HCT116 (cell line): Measurements from ENCODE around the genes PLAAT3 and RTN3.

GRCh38 chr11:63560554-63561257 is 2.5 kb downstream of the PLAAT2 start:
- RRBS: no CpG with 5 or more reads among the region's 7 CpGs

DNA sequence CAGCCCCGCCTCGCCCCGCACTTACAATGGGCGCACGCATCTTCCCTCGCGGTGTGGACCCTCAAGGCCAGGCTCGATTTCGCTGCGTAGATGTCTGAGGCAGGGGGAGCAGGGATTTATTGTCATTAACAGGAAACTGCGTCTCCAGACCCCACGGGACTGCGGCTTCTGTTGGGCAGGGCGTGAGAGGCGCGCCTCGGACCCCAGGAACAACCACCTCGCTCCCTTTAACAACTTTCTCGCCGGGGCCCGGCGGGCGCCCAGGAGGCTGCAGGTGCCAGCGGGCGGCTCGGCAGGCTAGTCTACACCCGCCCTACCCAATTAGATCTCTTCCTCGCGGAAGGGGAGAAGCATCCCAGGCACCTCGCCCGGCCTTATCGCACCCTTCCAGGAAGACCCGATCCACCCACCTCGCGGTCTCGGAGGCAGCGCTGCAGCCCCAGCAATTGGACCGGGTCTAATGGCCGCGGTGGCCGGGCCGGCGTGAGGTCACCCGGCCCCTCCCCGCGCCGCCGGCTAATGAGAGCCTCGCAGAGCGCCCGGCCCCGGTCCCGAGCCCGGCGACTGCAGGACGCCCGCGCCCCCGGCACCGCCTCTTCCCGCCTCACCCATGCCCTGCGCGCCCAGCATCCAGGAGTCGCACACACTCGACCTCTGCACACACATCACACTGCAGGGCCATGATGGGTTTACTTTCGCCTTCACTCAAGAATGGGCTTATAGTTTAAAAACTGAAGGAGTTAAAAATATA is at the start of gene PLAAT3:
Gene PLAAT3, minus strand, starts transcription at position 459 of the 751 bp plus-strand sequence.
- RRBS: 3% methylated on average over 6 of the region's 66 CpGs

DNA sequence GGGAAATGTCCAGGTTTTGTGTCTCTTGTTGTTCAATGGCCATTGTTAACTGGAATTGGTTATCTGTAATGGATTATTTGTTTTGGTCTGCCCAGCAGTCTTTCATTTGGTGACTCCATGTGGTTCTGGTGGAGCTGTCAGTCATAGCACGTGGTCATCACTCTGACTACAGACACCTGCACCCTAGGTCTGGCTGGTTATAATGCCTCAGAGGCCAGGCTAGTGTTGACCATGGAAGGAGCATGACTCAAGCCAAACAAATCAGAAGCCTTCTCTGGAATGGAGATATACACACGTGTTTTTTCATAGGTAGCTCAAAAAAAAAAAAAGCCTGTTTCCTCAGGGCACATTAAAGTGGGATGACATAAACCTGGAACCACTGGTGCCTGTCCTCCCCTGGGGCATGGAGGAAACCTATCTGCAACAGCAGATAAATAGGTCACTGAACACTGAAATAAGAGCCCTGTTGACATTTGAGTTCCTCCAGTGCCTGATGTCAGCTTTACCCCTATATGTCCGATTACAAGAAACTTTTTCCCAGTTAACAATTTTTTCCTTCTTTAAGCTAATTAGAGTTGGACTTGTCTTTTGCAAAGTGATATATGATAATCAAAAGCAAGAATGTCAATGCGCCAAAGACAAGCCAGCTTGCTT is 8.1 kb upstream of the PLAAT3 start:
- RRBS: no CpG with 5 or more reads among the region's 4 CpGs

DNA sequence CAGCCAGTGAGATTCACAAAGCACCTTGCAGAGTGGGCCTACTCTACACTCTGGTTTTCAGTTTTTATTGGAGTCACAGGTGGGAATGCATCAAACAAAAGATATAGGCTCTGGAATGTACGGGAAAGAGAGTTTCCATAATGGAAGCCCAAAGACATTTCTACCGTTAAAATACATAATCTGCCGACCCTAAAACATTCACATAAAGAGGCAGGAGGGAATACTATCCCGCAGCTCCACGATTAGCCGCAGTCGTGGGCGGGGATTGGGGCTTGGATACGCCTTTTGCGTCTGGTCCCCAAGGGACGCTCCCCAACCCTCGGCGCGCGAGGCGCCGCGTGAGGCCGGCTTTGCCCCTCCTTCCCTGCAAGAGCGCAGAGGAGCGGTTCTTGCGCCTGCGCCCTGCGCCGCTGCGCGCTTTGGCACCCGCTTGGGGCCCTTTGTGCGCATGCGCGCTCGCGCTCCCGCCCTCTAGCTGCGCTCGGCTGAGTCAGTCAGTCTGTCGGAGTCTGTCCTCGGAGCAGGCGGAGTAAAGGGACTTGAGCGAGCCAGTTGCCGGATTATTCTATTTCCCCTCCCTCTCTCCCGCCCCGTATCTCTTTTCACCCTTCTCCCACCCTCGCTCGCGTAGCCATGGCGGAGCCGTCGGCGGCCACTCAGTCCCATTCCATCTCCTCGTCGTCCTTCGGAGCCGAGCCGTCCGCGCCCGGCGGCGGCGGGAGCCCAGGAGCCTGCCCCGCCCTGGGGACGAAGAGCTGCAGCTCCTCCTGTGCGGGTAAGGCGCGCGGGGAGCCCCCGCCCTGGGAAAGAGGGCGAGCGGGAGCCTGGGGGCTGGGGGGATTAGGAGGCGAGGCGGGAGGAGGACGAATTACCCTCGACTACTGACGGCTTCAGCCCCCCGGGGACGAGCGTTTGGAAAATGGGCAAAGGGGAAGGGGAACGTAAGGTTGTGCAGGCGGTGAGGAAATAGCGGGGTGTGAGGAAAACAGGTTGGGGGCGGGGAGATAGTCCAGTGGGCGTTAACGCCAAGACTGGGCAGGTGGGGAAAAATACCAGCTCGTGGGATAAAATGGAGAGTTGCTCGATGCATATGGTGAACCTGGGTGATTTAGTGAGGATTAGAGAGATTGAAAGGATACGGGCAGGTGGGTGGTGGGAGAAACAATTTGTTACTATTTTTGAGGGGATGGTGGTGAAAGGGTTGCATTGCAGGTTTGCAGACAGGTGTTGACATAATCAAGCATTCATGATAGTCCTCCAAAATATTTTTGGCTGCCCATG is at the start of gene RTN3:
Gene RTN3, plus strand, starts transcription at position 497 of the 1,281 bp plus-strand sequence.
- RRBS: no CpG with 5 or more reads among the region's 87 CpGs

DNA sequence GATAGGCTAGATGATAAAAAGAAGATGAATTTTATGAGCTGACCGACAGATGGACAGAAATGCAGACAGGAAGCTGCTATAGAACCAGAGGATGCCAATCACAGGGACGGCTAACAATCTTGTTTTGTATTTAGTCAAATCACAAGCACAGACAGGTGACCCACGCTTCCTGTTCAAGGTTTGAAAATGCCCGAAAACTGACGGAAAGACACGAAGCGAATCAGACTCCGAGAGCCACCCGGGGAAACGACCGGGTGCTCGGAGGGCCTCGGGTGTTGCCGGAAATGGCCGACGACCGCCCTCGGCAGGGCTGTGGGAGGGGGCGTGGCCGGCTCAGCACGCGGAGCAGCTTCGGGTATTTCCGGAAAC is 474 bp upstream of the MARK2 start:
- RRBS: 5% methylated on average over 8 of the region's 24 CpGs

GRCh38 chr11:63839397-63840397 is 787 bp downstream of the MARK2 start:
- RRBS: 2% methylated on average over 7 of the region's 52 CpGs

DNA sequence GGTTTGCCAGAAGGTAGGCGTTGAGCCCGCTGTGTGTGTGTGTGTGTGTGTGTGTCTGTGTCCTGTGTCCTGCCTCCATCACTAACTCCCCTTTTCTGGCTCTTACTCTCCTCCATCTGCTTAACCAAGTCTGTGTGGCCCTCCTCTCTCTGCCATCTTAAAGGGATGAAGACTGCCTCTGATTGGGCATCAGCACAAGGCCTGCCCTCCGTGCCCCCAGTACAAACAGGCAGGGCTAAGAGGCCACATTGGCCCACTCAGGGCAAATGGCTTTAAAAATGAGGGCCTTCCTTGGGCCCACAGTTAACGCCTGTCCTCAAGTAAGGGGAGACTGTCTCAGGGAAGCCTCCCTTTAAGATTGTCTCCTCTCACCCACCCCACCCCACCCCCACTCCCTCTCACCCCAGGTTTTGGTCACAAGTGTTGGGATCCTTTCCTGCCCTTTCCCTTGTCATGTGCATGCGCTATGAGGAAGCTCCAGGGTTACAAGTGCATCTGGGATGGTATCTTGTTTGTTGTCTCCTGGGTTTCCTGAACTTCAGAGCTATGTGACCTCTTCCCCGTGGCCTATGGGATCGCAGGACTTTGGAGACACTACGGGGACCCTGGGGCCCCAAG is 10.8 kb downstream of the RCOR2 start:
- RRBS: no CpG with 5 or more reads among the region's 8 CpGs

- RRBS: no CpG with 5 or more reads among the region's 7 CpGs
Measured at GRCh38 chr11:64027849-64028169, 7.9 kb upstream of the FLRT1 start.

- RRBS: no CpG with 5 or more reads among the region's 18 CpGs
Measured at GRCh38 chr11:64148152-64148820, 17.6 kb downstream of the MACROD1 start.

- RRBS: no CpG with 5 or more reads among the region's 22 CpGs
Measured at GRCh38 chr11:64265042-64265630, 13.8 kb downstream of the PLCB3 start.

GRCh38 chr11:64268925-64269563 is 15.4 kb downstream of the BAD start:
- RRBS: 2% methylated on average over 23 of the region's 34 CpGs

GRCh38 chr11:64303945-64304666 is 1.2 kb upstream of the ESRRA start:
- RRBS: 2% methylated on average over 4 of the region's 21 CpGs

GRCh38 chr11:64315560-64316408 is 1.6 kb downstream of the TRMT112 start:
- RRBS: no CpG with 5 or more reads among the region's 27 CpGs

GRCh38 chr11:64316409-64317373 is 668 bp downstream of the TRMT112 start:
- RRBS: 2% methylated on average over 7 of the region's 36 CpGs

DNA sequence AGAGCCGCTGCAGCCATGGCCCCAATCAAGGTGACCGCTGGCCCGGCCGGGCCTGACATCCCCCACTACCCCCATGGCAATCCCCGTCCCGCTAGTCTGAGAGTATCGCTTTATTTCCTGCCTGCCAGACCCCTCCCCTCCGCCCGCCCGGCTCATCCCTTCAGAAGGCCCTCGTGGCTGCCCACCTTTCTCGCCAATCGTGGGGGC is 339 bp downstream of the PRDX5 start:
- RRBS: 1% methylated on average over 4 of the region's 13 CpGs

- RRBS: no CpG with 5 or more reads among the region's 7 CpGs
Measured at GRCh38 chr11:64329282-64329637, 10.7 kb upstream of the CCDC88B start.

DNA sequence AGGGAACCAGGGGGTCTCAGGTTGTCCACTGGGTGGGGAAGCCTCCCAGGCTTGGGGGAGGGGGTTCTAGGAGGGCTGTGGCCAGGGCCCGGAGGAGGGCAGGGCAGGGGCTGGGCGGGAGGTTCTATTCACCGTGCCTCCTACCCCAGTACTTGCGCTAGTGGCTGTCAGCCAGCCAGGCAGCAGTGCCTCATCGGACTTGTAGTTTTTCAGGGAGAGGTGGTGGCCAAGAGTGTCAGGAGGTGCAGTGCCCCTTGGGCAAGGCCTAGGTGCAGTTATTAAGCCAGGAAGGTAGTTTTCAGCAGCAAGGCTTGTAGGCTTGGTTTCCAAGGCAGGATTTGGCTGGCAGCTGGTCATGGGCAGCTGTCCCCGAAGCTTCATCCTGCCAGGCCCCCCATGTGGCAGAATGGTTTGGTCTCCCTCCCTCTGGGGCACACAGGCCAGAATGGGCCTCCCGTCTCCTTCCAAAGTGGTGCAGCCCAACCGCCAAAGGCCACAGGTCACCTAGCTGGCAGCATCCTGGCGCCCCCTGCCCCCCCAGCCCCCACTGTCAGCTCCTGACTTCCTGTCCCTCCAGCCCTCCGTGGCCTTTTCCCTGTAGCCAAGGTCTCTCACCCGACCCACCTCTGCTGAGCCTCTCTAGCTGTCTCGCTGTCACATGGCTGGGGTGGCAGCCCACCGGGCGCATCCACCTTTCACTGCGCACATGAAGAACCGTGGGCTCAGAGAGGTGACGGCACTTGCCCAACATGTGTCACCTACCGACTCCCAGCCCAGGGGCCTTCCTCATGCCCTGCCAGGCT is 8.5 kb downstream of the CCDC88B start:
- RRBS: no CpG with 5 or more reads among the region's 18 CpGs

DNA sequence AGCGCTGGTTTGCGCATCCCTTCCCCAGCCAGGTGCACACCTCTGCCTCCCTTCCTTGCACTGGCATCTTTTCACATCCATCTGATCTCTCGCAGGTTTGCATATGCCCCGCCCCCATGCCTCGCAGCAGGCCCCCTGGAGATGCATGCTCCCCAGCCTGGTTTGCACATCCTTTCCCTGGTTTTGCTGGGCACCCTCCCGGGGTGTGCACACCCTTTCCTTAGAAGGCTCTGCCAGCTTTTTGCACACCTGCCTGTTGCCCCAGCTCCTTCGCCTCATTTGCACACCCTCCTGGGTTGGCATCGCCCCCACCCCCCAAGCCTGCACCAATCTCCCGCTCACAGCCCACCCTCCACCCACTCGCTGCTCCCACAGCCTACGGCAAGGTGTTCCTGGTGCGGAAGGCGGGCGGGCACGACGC is 836 bp downstream of the RPS6KA4 start:
- RRBS: no CpG with 5 or more reads among the region's 16 CpGs

DNA sequence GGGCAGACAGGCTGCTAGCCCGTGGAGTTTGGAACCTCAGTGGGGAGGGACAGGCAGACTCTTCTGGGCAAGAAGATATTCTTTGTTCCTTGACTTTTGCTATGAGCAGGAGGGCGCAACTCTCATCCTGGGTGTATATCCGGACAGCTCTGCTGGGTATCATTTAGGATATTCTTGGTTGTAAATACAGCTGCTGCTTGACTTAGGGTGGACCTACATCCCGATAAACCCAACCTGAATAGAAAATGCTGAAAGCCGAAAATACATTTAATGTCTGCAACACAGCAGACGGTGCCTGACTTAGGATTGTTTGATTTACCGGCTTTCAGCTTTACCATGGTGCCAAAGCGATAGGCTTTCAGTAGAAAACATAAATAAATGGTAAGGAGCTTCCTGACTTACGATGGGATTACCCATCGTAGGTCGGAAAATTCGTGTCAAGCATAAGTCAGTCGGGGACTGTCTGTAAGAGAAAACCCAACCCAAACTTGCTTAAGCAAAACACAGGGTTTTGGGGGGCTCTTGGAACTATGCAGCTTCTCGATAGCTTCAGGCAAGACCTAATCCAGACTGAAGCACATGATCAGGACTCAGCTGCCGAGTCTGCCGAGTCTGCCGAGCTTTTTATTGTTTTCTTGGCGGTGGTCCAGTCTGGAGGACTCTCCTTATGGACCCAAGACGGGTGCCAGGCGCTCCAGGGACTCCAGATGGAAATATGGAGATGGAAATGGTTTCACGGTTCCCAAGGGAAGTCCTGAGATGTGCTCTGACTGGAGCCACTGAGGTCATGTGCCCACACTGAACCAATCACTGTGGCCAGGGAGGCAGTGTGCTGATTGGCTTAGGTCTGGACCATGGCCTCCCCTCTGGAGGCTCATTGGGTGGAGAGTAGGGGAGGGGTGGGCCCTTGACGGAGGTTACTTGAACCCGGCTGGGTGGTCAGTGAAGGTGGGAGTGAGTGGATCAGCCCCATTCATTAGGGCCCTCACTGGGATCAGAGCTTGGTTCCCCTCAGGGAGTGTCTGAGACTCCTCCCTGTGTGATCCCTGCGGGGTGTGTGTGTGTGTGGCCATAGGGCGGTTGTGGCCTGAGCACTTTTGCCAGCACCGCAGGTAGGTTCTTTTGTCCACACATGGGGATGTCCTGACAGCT is 13.7 kb downstream of the RPS6KA4 start:
- RRBS: no CpG with 5 or more reads among the region's 26 CpGs

GRCh38 chr11:64620276-64621221 is 29.5 kb downstream of the SLC22A12 start:
- RRBS: no CpG with 5 or more reads among the region's 19 CpGs